Keratinocyte (primary cell): ENCODE measurements around a stretch of chr4.

DNA sequence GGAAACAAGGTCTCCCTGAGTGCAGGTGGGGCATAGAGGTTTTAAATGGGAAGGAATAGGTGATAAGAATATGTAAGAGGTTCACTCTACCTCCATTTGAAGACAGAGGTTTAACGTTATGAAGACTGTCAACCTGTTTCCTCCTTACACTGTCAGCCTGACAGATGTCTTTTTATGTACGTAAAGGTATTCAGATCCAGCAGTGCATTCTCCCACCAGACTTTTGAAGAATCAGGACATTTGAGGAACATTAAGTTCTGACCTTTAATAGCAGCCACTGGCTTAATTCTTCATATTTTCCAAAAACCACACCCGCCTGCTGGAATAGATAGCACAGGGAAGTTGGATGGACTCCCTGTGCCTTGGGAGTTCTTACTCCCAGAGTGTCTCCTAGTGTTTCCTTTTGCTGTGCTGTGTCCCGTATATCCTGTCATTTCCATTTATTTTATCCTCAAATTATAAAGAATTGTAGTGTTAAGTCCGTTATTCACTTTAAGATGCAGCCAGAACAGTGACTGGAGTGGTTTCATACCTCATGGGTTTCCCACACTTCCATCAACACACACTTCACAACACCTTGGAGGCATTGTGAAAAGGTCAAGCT, 94.5 kb downstream of the AFF1 start:
CAGE:
- cytosol, long polyA minus RNA, result no peak
- cytosol, long polyA plus RNA, result no peak
- long polyA plus RNA, result no peak
- nucleus, long polyA minus RNA, result no peak
- nucleus, long polyA plus RNA, result no peak

DNA sequence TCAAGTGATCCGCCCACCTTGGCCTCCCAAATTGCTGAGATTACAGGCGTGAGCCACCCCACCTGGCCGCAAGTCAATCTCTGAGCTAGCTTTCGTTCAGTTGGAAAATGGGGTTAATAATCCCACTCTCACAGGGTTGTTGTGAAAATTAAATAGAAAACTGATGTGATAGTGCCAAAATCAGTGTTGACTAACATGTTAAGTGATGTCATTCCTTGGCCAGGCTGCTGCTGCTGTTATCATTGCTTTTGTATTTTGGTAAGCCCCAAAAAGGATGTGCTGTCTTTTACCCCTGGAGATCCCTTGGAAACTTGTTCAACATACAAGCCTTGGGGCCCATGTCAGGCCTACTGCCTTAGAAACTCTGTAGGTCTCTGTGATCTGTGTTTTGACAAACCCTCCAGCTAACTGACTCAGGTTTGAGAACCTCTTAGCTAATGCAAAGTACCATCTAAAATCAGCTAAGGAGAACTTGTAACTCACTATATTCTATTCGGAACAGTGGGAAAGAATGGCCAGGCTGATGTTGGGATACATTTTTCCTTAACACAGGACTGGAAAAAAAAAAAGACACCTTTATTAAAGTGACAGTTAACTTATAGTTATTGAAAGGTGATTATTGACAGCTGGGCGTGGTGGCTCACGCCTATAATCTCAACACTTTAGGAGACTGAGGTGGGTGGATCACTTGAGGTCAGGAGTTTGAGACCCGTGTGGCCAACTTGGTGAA, 106.5 kb downstream of the AFF1 start:
CAGE:
- cytosol, long polyA minus RNA, result no peak
- cytosol, long polyA plus RNA, result no peak
- long polyA plus RNA, result no peak
- nucleus, long polyA minus RNA, result no peak
- nucleus, long polyA plus RNA, result no peak

GRCh38 chr4:87096784-87097531, 123.5 kb downstream of the KLHL8 start:
CAGE:
- cytosol, long polyA minus RNA, result no peak
- cytosol, long polyA plus RNA, result no peak
- long polyA plus RNA, result no peak
- nucleus, long polyA minus RNA, result no peak
- nucleus, long polyA plus RNA, result no peak

DNA sequence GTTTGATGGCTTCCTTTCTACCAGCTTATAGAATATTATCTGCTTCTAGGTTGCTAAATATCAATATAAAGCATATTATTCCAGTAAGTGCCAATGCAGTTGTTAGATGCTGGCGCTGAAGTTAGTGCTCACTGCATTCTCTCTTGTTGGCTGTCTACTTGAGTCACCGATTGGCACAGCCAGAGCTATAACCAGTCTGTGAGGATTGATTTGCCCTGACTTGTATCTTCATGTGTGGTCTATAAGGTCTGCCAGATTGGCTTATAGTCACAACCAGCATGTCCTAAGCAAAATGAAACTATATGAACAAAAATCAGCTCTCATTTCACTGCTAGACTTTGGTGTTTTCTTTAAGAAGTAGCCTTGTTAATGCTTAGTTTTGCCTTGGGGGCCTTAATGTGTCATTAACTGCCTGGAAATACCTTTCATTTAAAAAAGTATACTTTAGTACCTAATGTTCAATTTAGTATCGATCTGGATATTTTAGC, 98.7 kb downstream of the KLHL8 start:
CAGE:
- cytosol, long polyA minus RNA, result no peak
- cytosol, long polyA plus RNA, result no peak
- long polyA plus RNA, result no peak
- nucleus, long polyA minus RNA, result no peak
- nucleus, long polyA plus RNA, result no peak

DNA sequence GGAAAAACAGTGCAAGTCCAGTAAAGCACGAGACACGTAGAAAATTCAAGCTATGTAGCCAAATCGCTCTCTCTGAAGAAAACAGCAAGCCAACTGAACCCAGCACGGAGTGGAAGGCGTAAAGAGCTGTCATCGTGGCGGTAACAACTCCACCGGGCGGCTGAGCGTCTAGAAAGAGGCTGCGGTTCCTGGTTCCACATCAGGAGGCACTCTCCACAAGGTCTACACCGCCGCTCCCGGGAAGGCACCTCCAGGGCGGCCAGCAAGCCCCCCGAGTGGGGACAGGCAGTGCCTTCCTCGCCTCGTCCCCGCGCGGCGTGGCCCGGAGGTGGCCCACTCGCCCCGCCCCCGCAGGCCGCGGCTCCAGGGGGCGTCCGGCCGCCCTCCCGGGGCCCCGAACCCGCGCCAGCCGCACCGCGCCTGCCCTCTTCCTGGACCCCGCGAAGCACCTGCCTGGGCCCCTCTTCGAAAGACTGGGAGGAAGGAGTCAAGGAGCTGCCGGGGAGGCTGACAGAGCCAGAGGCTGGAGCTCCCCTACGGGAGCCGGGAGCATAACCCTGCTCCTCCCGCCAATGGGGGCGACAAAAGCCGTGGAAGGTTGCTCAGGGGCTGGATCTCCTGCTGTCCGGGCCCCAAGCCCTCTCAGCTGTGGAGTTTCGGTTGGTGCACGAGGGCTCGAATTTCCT, 689 bp downstream of the KLHL8 start:
CAGE:
- cytosol, long polyA minus RNA, result no peak
- cytosol, long polyA plus RNA, result no peak
- long polyA plus RNA, result no peak
- nucleus, long polyA minus RNA, result no peak
- nucleus, long polyA plus RNA, result no peak

DNA sequence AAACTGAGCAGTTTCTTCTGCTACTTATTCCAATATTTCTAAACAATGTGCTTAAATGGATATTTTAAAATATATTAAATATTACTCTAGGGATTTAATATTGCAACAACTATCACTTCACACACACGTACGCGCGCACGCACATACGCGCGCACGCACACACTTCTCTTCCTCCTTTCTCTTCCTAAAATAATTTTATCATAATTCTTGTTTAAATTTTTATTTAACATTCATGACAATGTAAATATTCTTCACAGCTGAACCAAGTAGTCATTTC, 28.6 kb downstream of the SPARCL1 start:
CAGE:
- cytosol, long polyA minus RNA, result no peak
- cytosol, long polyA plus RNA, result no peak
- long polyA plus RNA, result no peak
- nucleus, long polyA minus RNA, result no peak
- nucleus, long polyA plus RNA, result no peak

DNA sequence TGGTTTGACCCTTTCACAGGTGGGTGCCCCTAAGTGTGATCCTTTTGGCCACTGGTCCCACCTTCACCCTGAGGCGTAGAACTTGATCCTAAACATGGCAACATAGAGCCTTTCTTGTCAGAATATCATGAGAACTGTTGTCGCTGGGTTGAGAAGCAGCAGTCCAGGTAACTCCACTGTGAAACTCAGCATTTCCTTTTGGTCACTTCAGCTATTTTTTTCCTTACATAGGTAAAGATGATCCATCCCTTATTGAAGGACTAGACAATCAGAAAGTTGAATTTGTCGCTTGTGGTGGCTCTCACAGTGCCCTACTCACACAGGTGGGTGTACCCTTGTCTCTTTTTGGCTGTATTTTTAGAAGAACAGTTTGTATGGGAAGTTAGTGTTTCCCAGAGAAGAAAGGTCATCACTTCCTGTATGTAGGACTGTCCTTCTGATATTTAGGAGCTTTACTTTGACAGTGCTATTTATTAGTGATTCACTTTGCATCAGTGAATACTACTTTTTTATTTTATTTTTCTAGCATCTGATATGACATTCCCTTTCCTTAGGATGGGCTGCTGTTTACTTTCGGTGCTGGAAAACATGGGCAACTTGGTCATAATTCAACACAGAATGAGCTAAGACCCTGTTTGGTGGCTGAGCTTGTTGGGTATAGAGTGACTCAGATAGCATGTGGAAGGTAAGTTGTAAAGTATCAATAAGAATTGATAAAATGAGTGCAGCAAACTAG, 6.5 kb downstream of the HERC5 start:
CAGE:
- cytosol, long polyA minus RNA, result no peak
- cytosol, long polyA plus RNA, result no peak
- long polyA plus RNA, result no peak
- nucleus, long polyA minus RNA, result no peak
- nucleus, long polyA plus RNA, result no peak

GRCh38 chr4:88613089-88613991, 21.1 kb downstream of the HERC3 start:
CAGE:
- cytosol, long polyA minus RNA, result no peak
- cytosol, long polyA plus RNA, result no peak
- long polyA plus RNA, result no peak
- nucleus, long polyA minus RNA, result no peak
- nucleus, long polyA plus RNA, result no peak

DNA sequence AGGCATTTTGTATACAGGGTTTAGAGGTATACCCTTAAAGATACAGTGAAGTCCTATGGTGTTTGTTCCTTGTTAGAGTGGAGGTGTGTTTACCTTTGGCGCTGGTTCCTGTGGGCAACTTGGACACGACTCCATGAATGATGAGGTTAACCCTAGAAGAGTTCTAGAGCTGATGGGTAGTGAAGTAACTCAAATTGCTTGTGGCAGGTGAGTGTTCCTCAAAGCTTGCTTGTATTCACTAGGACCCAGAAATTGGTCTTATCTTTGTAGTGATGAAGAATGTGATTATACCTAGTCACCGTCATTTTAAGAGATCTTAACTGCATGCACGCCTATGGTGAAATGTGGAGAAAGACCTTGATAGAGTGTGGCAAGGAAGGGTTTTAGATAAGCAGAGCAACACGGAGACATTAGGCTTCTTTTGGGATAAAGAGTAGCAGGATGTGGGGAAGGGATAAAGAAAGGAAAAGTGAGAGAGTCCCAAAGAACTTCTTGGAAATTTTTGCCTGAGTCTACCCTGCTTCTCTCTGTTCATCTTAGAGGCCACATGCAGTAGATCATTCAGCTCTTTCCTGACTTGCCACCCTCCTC, 42.4 kb downstream of the NAP1L5 start:
CAGE:
- cytosol, long polyA minus RNA, result no peak
- cytosol, long polyA plus RNA, result no peak
- long polyA plus RNA, result no peak
- nucleus, long polyA minus RNA, result no peak
- nucleus, long polyA plus RNA, result no peak

CAGE:
- cytosol, long polyA minus RNA, result no peak
- cytosol, long polyA plus RNA, result no peak
- long polyA plus RNA, result no peak
- nucleus, long polyA minus RNA, result no peak
- nucleus, long polyA plus RNA, result no peak
Observed at GRCh38 chr4:88752831-88753290, 55.2 kb upstream of the NAP1L5 start.

DNA sequence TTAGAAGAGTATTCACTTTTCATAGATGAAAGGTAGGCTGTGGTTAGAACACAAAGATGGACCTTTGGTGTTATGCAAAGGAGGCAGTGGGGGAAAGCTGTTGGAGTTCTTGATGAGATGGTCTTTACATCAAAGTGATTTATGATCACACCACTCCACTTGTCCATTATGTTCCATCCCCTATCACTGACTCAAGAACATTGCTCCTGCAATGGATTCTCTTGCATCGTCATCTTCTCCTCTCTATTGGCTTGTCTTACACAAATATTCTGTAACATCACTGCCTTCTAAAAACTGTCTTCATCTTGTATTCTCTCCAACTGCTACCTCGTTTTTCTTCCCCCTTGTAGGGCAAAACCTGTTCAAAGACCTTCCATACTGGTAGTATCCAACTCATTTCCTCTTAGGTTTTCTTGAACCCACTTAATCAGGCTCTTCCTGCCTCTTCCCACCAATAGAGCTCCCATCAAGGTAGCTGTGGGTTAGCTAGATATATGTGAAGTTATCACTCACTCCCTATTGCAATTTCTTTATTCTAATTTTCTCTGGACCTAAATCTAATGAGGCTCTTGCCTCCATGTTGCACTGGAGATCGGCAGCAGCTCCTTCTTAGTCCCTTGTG, 75.4 kb upstream of the NAP1L5 start:
CAGE:
- cytosol, long polyA minus RNA, result no peak
- cytosol, long polyA plus RNA, result no peak
- long polyA plus RNA, result no peak
- nucleus, long polyA minus RNA, result no peak
- nucleus, long polyA plus RNA, result no peak

CAGE:
- cytosol, long polyA minus RNA, result no peak
- cytosol, long polyA plus RNA, result no peak
- long polyA plus RNA, result no peak
- nucleus, long polyA minus RNA, result no peak
- nucleus, long polyA plus RNA, result no peak
Observed at GRCh38 chr4:88802587-88802874, 104.9 kb upstream of the NAP1L5 start.

CAGE:
- cytosol, long polyA minus RNA, result no peak
- cytosol, long polyA plus RNA, result no peak
- long polyA plus RNA, result no peak
- nucleus, long polyA minus RNA, result no peak
- nucleus, long polyA plus RNA, result no peak
Observed at GRCh38 chr4:88811994-88812923, 114.6 kb upstream of the NAP1L5 start.

GRCh38 chr4:89117150-89117438, 5.8 kb downstream of the TIGD2 start:
CAGE:
- cytosol, long polyA minus RNA, result no peak
- cytosol, long polyA plus RNA, result no peak
- long polyA plus RNA, result no peak
- nucleus, long polyA minus RNA, result no peak
- nucleus, long polyA plus RNA, result no peak

GRCh38 chr4:89157496-89158197, 46.3 kb downstream of the TIGD2 start:
CAGE:
- cytosol, long polyA minus RNA, result no peak
- cytosol, long polyA plus RNA, result no peak
- long polyA plus RNA, result no peak
- nucleus, long polyA minus RNA, result no peak
- nucleus, long polyA plus RNA, result no peak

DNA sequence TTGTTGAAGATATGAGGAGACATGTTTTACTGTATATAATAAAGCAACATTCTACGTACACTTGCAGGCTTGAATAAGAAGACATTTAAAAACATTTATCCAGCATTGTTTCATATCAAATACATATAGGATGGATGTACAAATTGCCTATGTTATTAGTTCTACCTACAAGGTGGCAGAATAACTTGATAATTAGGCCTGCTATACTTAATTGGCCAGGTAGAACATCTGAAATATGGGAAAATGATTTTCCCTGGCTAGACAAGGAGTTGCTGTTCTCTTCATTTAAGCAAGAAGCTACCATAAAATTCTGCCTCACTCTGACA, 49.7 kb downstream of the TIGD2 start:
CAGE:
- cytosol, long polyA minus RNA, result no peak
- cytosol, long polyA plus RNA, result no peak
- long polyA plus RNA, result no peak
- nucleus, long polyA minus RNA, result no peak
- nucleus, long polyA plus RNA, result no peak

GRCh38 chr4:89221156-89221602, 86.4 kb downstream of the GPRIN3 start:
CAGE:
- cytosol, long polyA minus RNA, result no peak
- cytosol, long polyA plus RNA, result no peak
- long polyA plus RNA, result no peak
- nucleus, long polyA minus RNA, result no peak
- nucleus, long polyA plus RNA, result no peak

DNA sequence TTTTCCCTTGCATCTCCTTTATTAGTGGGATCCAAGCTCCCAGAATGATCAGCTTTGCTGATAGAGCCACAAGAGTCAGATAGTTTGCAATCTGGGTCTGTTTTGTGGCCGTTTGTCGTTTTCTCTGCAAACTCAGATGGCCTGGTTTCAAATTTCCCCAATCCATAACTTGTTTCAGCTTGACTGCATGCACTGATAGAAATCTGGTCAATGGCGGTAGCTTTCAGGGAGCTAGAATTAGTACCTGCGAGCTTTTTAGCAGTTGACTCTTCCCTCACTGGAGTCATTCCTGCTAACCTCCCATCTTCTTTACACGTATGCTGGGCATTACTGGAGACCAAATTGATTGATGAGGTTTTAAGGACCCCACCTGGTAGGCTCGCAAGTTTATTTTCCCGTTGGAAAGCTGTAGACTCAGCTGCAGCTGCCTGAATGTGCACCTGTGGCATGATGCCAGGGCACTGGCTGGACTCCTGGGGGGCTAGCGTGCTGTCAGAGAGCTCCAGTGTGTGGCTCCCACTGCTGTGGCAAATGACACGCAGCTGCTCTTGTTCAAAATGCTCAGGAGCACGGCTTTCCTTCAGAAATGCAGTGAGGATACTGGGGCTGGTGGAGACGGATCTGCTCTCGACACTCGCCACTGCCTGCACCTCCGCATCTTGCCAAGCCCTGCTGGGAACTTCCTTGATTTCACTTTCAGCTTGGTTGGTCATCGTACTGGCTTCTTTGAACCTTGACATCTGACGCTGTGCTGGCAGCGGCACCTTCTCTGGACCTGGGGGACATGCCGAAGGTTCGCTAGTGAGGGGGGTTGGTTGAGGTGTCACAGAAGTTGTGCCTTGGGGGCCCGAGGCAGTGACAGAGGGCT, 58.9 kb downstream of the GPRIN3 start:
CAGE:
- cytosol, long polyA minus RNA, result no peak
- cytosol, long polyA plus RNA, result no peak
- long polyA plus RNA, result no peak
- nucleus, long polyA minus RNA, result no peak
- nucleus, long polyA plus RNA, result no peak

DNA sequence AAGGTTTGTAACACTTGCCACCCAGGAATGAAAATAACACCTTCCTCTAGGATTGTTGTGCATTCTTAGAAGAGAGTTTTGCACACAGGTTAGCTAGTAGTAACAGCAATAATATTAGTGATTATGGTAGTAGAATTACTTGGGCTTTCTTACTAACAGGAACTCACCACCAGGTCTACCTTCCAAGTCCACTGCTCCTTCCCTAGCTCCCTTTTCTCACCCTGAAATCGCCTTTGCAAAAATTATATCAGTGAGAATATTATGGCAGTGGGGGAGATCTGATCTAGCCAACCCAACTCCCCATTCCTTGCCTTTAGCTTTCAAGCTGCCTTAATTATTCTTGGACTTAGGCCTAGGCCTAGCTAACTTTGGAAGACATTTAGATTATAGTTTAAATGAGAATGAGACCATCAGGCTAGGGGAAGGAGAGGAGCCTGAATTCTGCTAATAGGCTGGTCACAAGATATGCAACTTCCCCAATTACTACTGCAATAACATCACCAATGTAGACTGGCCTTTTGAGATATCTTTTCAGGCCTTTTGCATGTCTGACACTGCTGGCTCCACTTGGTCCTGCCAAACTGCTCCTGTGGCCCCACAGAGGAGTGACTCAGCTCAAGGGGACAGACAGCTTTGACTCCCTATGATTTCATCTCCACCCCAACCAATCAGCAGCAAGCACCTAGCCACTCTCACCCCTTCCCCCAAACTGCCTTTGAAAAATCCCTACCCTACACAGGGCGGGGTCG, 23.0 kb downstream of the GPRIN3 start:
CAGE:
- cytosol, long polyA minus RNA, result no peak
- cytosol, long polyA plus RNA, result no peak
- long polyA plus RNA, result no peak
- nucleus, long polyA minus RNA, result no peak
- nucleus, long polyA plus RNA, result no peak

CAGE:
- cytosol, long polyA minus RNA, result no peak
- cytosol, long polyA plus RNA, result no peak
- long polyA plus RNA, result no peak
- nucleus, long polyA minus RNA, result no peak
- nucleus, long polyA plus RNA, result no peak
Observed at GRCh38 chr4:89550091-89550432, 242.5 kb upstream of the GPRIN3 start.